ENCODE measurements around a stretch of chr11.

DNA sequence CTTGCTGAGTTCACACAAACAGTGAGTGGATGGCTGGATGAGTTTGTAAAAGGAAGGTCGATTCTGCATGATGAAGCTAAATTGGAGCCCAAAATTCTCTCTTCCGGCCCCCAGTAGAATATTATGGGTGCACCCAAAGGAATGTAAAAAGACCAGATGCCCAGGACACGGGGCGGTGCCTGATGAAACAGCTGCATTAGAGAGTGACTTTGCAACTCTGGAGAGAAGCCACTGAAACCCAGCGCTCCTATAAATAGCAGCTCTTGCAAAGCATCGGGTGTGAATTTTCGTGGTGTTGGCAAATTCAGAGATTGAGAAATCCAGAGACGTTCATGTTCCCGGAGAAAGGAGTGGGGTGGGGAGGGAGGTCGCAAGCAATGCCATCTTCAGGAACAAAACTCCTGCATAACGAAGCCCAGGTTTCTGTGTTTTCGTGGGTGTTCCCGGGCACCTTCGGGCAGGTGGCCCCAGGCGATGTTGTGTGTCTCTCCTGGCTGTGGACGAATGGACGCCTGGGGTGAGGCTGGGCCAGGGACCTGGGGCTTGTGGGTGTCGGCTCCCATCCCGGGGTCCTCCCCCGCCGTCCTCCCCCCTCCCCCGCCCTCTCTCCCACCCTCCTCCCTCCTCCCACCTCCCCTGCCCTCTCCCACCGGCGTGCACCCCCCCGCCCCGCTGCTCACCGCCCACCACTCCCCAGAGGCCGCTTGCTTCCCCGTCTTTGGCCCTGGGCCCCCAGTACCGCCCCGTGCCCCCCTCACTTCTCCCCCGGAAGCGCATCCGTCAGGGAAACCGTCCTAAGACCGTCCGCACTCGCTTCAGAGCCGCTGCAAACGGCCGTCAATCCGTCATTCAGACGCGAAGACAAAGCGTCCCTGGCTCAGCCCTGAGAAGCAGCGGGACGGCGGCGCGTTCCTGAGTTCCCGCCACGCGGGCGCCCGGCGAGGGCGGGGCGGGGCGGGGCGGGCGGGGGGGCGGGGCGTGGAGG is 26.6 kb upstream of the TOLLIP start:
- PRO-cap = bidirectional peak, plus-strand start at position 323 of the sequence, minus-strand start at position 226 of the sequence; unidirectional peak, minus-strand start at position 734 of the sequence; unidirectional peak, minus-strand start at position 892 of the sequence
- RAMPAGE, long total RNA, 4 experiments = no peak in any of the 4 experiments

GRCh38 chr11:1423287-1423838 is 33.6 kb downstream of the BRSK2 start:
- PRO-cap = no peak
- RAMPAGE, long total RNA, 4 experiments = no peak in any of the 4 experiments

DNA sequence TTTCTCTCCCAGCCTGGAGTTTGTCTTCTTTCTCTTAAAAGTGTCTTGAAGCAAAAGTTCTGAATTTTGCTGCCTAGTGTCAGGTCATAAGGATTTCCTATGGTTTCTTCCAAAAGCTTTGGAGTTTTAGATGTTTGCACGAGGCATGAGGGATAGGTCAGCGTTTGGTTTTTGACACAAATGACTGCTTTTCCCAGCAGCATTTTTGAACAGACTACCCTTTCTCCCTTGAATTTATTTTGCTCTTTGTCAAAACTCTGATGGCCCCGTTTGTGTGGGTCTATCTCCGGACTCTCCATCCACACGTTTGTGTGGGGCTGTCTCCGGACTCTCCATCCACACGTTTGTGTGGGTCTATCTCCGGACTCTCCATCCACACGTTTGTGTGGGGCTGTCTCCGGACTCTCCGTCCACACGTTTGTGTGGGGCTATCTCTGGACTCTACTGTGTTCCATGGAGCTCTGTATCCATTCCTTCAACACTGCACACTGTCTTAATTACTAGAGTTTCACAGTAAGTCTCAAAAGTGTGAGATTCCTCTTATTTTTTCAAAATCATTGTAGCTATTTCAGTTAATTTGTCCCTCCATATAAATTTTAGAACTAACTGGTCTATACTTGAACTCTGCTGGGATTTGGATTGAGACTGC is 12.1 kb downstream of the MOB2 start:
- PRO-cap = no peak
- RAMPAGE, long total RNA, 4 experiments = no peak in any of the 4 experiments

GRCh38 chr11:1507628-1508083 is 21.1 kb upstream of the MOB2 start:
- PRO-cap = no peak
- RAMPAGE, long total RNA, 4 experiments = no peak in any of the 4 experiments

DNA sequence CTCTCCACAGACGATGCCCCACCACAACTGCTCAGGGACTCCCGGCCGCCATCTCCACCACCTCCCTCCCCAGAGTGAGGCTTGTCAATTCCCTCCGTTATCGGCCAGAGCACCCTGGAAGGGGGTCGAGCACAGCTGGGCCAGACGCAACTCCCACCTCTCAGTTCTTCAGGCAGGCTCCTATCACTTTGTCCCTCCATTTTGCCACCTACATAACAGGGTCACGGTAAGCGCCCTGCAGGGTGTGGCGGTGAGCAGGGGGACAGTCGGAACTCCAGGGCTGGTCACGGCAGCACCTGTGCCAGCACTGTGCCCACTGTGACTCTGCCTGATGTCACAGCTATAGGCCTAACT is 31.1 kb upstream of the MOB2 start:
- PRO-cap = no peak
- RAMPAGE, long total RNA, 4 experiments = no peak in any of the 4 experiments

- PRO-cap = unidirectional peak, plus-strand start at chr11:1533263
- RAMPAGE, long total RNA, 4 experiments = no peak in any of the 4 experiments
These were observed 39.2 kb downstream of the DUSP8 start for GRCh38 chr11:1532727-1533337.

DNA sequence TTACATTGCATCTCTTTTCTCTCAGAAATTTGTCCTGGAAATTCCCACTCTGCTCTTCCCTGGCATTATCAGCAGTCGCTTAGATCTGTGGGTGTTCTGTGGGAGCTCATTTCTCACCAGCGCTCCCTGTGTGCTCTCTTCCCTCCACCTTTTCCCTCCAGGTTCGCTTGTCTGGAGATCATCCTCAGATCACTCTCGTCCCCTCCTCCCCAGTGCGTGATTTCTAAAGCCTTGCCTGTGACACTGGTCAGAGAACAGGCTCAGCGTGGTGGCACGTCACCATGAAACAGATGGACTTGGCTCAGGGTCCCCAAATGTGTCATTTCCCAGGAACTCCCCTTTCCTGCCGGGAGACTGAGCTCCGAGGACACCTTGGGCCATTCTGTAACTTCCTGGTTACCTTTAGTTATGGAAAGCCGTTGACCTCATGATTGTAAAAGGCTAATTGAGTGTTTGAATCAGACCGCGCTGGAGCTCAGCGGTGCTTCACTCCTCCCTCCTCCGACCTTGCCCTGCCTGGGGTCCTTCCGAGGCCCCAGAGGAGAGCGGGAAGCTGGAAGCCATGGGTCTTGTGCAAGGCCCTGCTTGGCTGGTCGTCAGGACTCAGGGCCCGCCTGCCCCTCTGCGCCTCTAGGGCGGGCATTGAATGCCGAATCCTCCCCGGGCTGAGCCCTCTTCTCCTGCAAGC is 1.6 kb downstream of the KRTAP5-2 start:
- PRO-cap = no peak
- RAMPAGE, long total RNA, 4 experiments = no peak in any of the 4 experiments

DNA sequence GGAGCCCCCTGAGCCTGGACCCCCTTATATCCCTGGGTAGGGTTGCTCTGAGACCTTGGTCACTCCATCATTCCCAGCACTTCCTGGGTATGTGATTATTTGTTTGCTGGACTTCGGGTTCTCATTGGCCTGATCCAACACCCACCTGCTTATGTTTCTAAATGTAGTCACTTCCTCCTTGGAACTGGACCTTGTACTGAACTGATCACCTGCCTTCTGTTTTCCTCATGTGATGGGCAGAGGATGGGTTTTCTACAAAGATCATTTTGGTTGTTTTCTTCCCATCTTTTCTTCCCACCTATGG is 168 bp upstream of the KRTAP5-4 start:
- PRO-cap = no peak
- RAMPAGE, long total RNA, 4 experiments = no peak in any of the 4 experiments

DNA sequence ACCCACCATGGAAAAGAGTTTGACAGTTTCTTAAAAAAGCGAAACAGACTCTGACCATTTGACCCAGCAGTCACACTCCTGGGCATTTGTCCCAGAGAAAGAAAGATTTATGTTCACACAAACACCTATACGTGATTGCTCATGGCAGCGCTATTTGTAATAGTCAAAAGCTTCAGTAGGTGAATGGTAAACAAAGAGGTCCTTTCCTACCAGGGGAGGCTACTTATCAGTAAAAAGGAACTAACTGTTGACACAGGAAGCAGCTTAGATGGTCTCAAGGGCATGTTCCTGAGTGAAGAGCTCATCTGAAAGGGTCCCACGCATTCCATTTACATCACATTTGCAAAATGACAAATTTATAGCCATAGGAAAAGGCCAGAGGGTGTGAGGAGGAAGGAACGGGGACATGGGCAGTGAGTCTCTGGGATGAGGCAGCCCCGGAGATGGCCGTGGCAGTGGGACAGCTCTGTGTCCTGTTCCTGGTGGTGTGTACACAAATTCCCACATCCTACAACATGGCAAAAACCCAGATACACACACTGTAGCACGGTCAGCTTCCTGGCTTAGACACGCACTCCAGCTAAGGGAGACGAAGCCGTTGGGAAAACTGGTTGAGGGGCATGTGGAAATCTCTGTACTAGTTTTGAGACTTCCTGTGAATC is 14.6 kb upstream of the KRTAP5-6 start:
- PRO-cap = no peak
- RAMPAGE, long total RNA, 4 experiments = no peak in any of the 4 experiments

GRCh38 chr11:1685590-1685737 is 11.5 kb upstream of the KRTAP5-6 start:
- PRO-cap = no peak
- RAMPAGE, long total RNA, 4 experiments = no peak in any of the 4 experiments

GRCh38 chr11:1740641-1741462 is 9.5 kb downstream of the IFITM10 start:
- PRO-cap = no peak
- RAMPAGE, long total RNA, 4 experiments = no peak in any of the 4 experiments

DNA sequence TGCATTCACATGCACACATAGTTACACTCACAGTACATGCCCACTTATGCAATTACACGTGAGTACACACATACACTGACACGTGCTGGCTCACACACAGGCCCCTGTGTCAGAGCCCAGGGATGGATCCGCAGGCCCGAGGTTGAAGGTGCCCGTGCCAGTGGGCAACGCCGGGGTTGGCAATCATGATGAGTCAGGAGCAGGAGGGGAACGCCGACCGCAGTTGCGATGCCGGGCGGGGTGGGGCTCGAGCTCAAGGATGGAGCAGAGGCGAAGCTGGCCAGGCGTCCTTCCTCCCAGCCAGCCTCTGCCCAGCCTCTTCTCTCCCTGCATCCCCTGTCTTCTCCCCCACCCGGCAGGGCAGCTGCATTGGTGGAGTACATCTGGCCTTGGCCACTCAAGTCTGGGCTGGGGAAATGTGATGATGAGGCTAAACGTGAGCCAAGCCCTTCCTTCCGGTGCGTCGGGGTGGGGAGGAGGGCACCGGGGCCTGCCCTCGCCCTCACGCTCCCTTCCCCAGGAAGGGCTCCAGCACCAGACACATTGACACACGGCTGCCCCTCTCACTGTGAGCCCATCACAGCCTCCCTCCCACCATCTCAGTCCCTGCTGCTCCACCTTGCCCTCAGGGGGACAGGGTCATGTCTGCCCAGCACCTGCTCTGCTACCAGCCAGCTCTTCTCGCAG is 3.9 kb downstream of the IFITM10 start:
- PRO-cap = no peak
- RAMPAGE, long total RNA, 4 experiments = no peak in any of the 4 experiments

DNA sequence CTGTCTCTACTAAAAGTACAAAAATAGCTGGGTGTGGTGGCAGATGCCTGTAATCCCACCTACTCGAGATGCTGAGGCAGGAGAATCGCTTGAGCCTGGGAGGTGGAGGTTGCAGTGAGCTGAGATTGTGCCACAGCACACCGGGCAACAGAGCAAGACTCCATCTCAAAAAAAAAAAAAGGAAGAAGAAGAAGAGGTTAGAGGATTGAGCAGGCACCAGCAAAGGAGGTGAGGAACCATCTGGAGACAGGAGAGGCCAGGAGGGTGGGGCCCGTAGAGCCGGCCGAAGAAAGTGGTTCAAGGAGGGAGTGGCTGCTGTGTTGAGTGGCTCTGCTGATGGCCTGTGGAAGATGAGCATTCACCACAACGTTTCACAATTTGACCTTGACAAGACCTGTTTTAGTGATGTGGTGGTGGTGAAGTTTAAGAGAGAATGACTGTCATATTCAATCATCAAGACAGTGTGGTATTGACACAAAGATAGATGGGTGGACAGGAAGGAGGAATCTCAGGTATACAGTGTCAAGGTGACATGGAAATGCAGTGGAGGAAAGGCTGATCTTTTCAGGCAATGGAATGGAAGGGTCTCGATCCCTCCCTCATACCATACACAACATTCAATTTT is 6.8 kb upstream of the CTSD start:
- PRO-cap = no peak
- RAMPAGE, long total RNA, 4 experiments = no peak in any of the 4 experiments

GRCh38 chr11:1826519-1827011 is 8.2 kb upstream of the SYT8 start:
- PRO-cap = no peak
- RAMPAGE, long total RNA, 4 experiments = no peak in any of the 4 experiments

DNA sequence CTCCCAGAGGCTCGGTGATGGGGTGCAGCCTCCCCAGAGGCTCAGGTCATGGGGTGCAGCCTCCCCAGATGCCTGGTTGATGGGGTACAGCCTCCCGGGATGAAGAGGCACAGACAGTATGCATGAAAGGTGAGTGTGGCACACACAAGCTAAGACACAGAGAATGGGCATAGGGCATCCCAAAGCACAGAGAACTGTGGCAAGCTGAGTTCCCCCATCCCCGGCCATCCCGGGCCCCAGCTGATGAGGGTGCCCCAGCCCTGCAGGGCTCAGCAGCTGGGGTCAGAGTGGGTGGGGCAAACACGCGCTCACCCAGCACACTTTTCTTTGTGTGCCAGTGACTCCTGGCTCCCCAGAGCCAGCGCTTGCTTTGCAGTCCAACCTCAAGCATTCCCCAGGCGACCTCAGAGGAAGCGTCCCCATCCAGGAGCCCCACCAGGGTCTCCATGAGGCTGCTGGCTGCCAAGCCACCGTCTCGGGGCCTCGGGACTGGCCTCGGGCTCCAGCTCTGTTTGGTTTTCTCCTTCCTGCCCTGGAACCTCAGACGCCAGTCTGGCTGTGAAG is 4.7 kb upstream of the SYT8 start:
- PRO-cap = no peak
- RAMPAGE, long total RNA, 4 experiments = no peak in any of the 4 experiments

GRCh38 chr11:1889065-1889648 is 2.5 kb downstream of the PRR33 start:
- PRO-cap = no peak
- RAMPAGE, long total RNA, 4 experiments = no peak in any of the 4 experiments

- PRO-cap = no peak
- RAMPAGE, long total RNA, 4 experiments = no peak in any of the 4 experiments
These were observed 1.5 kb upstream of the TNNT3 start for GRCh38 chr11:1918103-1918382.

DNA sequence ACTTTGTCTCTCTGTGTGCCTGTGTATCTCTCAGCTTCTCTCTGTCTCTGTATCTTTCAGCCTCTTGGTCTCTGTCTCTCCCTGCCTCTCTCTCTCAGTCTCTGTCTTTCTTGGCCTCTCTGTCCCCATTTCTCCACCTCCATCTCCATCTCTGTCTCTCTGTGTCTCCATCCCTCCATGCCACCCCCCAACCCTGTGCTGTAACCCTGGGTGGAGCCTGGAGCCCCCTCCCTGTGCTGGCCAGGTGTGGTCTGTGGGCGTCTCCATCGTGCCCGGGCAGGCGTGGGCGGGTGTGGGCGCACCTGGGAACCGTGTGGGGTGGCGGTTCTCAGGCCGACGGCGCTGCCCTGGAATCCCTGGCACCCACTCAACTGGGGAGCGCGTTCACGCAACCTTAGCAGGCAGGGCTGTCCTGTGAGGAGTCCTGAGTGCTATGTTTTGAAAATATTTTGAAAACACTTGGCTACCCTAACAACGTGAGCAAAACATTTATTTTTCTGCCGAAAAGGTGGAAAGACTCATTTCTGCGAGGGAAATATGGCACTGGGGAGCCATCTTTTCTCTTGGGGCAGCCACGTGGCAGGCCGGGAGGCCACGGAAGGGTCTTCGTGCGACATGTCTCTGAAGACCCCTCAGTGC is 4.7 kb downstream of the TNNT3 start:
- PRO-cap = no peak
- RAMPAGE, long total RNA, 4 experiments = no peak in any of the 4 experiments

GRCh38 chr11:1930007-1930448 is 10.5 kb downstream of the TNNT3 start:
- PRO-cap = no peak
- RAMPAGE, long total RNA, 4 experiments = no peak in any of the 4 experiments

GRCh38 chr11:1931937-1932526 is 12.5 kb downstream of the TNNT3 start:
- PRO-cap = no peak
- RAMPAGE, long total RNA, 4 experiments = no peak in any of the 4 experiments

All from gastroesophageal sphincter (tissue), 4 donors.